HT-29 (cell line): ENCODE data around the gene GRM1.

- RAMPAGE, long total RNA, result no peak
Measured at GRCh38 chr6:146028743-146029409, at the start of gene GRM1. GRM1 (plus strand) TSS chr6:146029062.

GRCh38 chr6:146856819-146857968, 258.4 kb downstream of the ADGB start:
- RAMPAGE, long total RNA, result no peak

- RAMPAGE, long total RNA, result no peak
Measured at GRCh38 chr6:146887300-146887640, 288.5 kb downstream of the ADGB start.

DNA sequence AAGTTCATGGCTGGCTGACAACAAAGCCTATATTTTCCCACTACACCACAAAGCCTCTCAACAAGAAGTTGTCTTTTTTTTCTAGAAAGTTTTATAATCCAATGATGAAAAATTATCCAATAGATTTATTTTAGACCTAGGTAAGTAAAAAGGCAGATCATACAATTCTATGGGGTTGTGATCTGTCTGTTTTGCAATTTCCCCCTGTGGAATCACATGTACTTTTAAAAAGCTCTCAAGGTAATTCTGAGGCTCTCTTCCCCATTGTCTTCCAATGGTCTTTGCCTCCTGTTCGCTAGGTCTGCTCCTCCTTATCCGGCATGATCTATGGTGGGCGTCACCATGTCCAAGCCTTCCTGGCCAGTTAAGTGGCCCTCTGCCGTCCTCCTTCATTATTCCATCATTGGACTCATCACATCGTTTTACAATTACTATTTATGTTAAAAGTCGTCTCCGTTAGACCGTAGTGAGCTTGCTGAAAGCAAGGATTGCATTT, 2.4 kb upstream of the STXBP5 start:
- RAMPAGE, long total RNA, result no peak

DNA sequence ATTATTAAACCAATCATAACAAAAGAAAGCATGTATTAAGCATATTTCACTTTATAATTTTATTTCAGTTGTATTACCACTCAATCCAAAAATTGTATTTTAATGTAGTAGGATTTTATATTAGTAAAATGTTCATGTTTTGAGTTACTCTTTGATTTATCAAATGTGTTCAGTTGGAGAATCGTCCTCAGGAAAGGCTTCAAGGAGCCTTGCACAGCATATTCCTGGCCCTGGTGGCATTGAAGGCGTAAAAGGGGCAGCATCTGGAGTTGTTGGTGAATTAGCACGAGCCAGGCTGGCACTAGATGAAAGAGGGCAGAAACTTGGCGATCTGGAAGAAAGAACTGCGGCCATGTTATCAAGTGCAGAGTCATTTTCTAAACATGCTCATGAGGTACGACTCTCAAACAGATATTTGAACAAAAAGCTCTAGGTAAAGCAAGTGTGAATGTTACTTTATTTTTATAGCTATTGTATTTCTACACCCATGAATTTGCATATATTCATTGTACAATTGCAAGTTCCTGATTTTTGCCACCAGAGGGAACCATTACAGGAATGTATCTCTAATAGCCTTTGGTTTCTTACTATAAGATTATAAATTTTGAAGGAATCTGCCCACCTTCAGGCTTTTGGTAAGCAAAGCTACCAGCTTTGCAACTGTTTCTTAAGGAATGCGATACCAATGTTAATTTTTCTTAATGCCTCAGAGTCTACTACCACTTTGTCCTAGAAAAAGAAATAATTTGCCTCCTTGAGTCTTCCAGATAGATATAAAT, 125.7 kb upstream of the SAMD5 start:
- RAMPAGE, long total RNA, result no peak

DNA sequence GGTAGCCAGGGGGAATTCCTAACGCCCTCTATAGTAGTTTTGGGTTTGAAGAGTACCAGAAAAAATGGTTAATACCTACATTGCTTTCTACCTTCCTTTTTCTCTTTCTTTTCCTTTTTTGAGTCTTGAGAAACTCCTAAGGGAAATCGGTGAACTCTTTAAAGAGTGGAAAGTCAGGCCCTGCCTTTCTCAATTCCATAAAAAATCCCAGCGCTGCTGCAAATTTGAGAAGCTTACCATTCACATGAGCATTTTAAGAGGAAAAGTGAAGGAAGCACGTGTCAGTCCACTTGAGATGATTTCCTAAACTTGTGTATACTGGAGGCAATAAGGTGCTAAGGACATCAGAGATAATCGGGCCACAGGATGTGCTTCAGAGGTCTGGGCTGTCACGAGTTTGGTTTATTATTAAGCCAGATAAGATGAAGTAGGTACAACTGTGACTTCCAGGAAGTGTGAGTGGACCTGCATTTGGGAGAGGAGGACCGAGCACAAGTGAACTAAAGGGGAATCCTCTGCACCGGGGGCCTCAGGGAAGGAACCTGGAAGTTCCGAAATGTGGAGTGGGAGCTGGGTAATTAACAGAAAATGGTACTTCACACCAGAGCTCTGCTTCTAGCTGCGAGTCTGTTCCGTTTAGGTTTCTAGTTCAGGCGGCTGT, 1.3 kb downstream of the SAMD5 start:
- RAMPAGE, long total RNA, result no peak

DNA sequence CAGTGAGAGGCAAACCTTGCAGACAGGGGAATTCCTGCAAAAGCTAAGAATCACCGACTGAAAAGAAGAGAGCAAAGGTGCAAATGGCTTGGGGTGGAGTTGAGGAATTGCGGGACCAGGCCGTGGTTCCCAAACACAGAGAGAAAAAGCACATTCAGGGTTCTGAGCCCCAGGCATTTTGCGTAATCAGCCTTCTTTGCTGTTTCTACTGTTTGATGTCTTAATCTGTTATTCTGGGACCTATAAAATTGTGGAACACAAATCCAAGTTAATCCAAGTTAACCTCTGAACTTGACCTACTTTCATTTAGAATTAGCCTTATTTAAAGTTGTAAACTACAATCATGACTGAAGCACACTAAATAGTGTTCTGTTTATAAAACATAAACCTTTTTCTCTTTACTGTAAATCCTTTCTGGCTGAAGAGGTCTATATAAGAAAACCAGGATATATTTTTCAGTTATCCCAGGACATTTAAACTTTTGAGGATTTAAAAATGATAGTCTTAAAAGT, 22.2 kb downstream of the SAMD5 start:
- RAMPAGE, long total RNA, result no peak

DNA sequence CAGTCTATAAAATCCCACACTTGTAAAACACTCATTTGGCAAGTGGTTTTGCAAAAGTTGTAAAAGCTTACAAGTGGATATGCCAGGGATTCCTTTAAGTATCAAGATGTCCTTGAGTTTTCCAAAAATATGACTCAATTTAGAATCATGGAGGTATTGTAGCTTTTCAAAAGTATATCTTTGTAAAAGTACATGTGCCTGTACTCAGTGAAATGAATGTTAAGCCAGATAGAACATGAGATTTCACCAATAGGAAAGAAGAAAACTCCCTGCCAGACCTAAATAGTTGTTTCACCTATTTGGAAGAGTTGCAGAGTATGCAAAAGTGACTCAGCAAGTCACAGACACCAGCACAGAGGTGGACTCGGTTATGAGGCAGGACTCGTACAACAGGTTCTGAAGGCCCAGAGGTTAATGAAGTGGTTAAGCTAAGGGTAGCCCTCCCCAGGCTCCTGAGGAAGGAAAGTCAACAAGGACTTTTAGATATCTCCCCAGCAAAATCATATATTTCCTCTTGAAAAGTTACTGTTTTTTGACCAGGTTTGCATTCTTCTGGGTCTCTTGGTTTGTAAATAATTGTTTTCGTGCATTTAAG, 150.9 kb upstream of the SASH1 start:
- RAMPAGE, long total RNA, result no peak

DNA sequence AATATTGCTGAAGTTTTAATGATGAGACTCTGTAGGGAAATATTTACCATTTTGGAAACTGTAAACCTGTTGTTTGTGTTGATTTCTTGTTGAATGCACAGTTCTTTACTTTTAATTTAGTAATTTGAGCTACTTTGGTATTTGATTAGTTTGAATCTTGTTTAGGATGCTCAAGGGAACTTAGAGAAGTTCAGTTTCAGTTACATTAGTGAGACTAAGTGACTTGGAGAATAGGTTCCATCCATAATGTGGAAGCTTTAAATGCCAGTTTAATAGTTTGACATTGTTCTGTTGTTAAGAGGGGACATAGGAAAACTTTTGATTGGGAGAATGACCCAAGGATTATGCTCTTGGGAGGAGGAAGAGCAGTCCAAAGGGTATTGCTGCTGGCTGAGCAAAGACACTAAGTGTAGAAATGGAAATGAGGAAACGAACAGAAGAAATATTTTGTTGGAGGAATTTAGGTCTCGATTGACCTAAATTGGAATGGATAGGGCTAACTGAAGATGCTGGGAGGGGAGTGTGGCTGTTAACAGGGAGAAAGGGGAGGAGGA, 70.4 kb downstream of the SASH1 start:
- RAMPAGE, long total RNA, result no peak

DNA sequence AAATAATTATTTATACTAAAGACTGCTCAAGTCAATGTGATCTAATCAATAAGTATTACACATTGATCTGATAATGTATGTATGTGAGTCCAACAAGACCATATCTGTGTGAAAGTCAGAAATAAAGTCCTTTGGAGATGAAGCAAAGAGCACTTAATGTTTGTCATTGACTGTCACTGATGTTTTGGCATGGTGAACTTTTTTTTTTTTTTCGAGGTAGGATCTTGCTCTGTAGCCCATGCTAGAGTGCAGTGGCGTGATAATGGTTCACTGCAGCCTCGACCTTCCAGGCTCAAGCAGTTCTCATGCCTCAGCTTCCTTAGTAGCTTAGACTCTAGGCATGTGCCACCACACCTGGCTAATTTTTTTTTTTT, 139.7 kb downstream of the SASH1 start:
- RAMPAGE, long total RNA, result no peak

DNA sequence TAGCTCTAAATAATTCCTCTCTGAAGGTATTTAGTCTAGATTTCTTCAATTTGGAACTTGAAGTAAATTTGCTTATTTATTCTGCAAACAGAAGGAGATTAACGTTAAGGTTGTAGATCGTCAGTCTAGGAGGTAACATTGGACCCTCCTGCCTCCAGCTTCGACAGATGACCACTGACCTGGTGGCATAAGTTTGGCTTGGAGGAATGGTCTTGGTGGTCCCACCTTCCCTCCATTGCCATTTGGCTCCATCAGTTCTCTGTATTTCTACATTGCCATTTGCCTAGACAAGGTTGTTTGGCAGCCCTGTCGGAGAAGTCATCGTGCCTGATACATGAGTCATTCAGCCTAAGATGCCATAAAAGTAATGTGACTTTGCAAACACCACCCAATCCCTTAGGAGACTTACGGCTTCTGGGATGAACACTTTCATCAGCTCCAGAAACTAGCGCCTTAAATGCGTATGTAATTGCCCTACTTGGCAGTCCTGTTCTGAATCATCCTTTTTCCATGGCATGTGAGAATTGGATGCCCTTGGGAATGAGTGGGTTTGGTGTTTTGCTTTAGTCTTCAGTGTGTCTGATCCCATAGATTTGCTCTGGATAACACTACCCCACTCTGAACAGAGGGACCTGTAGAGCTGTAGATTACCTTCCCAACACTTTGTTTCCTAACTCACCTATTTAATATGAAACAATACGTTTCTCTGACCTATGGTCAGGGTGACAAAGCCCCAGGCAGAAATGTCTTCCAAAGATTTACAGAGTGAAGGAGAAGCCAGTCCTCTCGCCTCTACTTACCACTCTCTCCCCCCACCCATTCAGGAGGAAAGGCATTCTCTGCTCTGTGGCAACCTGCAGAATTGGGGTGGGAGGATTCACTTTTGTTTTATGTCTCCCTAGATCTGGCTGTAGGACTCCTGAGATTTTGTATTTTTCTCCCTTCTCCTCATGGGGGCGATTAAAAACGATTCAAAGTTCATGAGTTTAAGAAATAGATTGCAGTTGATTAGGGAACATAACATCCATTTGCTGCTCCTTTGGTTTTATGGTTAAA, 158.6 kb downstream of the SASH1 start:
- RAMPAGE, long total RNA, result no peak

DNA sequence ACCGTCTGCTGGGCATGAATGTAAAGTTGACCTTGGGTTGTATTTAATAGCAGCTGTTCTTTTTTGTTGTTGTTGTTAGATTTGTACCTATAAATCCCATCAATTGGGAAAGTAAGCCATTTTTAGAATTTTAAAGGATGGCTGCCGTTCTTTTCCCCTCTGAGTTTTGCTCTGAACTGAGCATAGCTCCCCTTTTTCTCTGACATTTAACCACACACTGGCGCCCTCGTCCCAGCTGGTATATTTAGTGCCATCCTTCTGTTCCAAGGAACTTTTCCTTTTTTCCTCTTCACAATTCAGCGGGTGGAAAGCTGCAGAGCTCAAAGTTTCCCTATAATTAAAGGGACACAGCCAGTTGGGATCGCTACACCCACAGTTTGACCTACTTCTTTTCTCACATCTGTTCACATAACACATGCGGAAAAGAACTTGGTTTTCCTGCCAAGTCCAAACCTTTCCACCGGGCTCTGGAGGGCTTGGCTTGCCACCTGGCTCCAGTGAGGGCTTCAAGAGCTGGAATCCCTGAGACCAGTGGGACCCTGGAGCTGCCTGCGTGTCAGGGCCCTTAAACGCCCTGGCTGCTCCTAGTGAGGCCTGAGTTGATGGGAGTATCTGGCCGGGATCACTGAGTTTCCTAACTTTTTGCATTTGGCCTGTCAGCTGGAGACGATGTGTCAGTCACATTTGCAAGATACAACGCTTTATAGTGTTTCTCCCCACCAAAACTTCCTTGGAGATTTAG, 175.9 kb downstream of the SASH1 start:
- RAMPAGE, long total RNA, result no peak

- RAMPAGE, long total RNA, result no peak
Measured at GRCh38 chr6:148520040-148520662, 177.5 kb downstream of the SASH1 start.

- RAMPAGE, long total RNA, result no peak
Measured at GRCh38 chr6:148611235-148611730, 135.5 kb upstream of the UST start.

DNA sequence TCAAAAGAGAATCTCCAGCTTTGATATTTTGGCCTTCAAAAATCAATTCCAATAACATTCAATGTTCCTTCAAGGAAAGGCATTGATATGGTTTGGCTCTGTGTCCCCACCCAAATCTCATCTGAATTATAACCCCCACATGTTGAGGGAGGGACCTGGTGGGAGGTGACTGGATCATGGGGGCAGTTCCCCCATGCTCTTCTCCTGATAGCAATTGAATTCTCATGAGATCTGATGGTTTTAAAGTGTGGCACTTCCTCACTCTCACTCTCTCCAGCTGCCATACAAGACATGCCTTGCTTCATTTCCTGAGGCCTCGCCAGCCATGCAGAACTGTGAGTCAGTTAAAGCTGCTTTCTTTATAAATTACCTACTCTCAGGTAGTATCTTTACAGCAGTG, 53.0 kb upstream of the UST start:
- RAMPAGE, long total RNA, result no peak

DNA sequence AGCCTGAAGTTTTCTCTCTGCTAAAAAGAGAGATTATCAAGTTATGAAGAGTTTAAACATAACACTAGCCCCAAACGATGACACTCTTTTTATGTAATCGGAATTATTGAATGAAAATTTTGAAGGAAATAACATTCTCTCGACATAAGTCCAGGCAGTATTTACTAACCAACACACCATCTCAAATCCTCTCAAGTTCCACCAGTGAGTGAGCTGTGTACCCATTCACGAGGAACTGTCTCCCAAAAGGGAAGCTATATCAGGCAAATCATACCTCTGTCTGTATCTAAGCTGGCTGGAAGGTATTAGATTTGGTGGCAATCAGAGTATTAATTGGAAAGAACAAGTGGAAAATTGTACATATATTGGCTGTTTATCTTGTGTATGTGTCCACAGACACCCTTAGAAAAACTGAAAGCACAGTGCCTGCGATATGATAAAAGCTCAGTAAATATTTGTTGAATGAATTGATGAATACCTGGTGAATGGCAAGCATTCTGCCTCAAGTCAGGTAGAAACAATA, 37.5 kb downstream of the UST start:
- RAMPAGE, long total RNA, result no peak

DNA sequence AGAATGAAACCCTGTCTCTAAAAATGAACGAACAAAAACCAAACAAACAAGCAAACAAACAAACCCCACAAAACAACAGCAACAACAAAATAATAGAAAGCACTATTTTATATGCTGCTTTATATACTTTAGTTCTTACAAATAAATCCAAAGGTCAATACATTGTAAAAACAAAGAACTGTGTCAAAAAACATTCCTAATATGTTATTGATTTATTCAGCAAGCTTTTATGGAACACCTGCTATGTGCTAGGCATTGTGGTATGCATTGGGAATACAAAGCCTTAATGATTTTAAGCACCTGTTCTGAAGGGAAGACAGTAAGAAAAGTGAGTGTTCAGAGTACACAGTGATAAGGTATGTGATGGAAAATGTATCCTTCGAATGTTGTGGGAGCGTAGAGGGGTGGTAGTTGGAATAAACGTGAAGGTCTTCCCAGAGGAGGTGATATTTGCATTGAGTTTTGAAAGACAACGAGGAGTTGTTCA, 50.5 kb downstream of the UST start:
- RAMPAGE, long total RNA, result no peak

- RAMPAGE, long total RNA, result no peak
Measured at GRCh38 chr6:149228507-149228815, 89.1 kb upstream of the TAB2 start.

- RAMPAGE, long total RNA, result no peak
Measured at GRCh38 chr6:149366270-149366962, 33.6 kb upstream of the SUMO4 start.

DNA sequence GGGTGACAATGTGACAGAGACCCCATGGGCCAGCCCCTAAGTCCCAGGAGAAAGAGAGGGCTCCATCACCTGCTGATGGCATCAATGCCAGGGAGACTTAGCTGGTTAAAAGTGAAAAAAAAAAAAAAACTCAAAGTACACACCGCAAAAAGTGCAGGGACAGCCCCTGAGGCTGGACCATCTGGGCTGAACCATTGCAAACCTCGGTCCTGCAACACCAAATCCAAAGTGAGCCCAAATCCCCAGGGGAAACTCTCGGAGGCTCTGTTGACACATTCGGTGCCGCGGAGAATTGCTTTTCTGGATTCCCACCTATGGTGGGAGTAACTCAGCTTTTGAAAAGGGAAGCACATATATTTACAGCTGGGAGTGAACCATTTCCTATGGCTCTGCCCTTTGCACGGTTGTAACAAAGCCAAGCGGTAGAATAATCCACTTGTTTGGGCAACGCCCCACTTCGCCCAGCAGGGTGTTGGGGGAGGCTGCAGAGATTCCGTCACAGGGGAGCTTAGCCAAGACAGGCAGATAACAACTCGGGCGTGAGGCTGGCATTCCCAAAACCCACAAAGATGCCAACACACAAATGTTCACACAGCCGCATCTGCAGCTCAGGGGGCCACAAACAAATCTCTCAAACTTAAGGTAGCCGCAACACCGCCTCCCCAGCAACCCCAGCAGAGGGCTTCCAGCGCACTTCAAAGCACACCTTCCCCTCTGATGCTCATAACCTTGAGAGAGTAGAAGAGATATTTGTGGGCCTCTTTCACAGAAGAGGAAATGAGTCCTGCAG, 11.6 kb downstream of the ZC3H12D start:
- RAMPAGE, long total RNA, result no peak